Measurements from ENCODE around the gene EXOC4.

DNA sequence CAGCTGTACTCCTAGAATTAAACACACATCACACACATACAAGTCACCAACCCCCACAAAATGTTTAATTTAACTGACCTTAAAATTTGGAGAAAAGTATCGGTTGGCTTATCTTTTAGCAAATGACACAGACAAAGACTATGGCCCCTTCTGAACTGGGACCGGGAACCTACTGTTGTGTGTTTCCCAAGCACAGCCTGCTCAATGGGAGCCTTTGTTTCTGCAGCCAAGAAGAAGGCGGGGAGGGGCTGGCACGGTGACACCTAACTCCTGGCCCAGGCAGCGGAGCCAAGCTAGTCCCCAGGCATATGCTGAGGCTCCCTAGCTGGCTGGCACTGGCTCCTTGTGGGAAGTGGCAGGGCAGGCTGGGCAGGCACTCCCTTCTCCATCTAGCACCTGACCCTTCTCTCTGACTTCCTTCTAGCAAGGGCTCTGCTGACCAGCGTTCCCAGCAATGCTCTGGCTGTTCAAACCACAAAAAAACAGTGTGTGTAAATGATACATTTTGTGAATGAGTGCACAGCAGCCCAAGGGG lies 325.0 kb downstream of the PLXNA4 start:
- RRBS = no CpG with 5 or more reads among the region's 6 CpGs

GRCh38 chr7:132425322-132425701 lies 151.0 kb downstream of the PLXNA4 start:
- RRBS = no CpG with 5 or more reads among the region's 3 CpGs

DNA sequence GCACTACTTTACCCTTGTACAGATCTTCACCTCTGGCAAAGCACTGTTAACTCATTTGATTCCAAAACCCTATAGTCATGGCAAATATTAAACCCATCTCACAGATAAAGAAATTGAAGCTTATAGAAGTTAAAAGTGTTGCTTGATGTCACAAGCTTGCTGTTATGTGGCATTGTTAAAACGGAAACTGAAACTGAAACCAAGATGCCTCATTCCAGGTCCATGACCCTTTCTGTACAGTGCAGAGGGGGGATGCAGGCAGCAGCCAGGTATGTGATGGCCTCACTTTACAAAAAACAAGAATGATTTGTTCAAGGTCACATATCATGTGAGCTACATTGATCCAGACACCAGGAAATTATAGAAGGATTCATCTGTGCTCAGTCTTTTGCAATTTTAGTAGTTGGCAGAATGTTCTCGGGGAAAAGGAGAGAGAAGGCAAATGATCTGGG lies 90.1 kb upstream of the PLXNA4 start:
- RRBS = no CpG with 5 or more reads among the region's 2 CpGs

GRCh38 chr7:132688007-132688450 lies 111.8 kb upstream of the PLXNA4 start:
- RRBS = no CpG with 5 or more reads among the region's 4 CpGs

DNA sequence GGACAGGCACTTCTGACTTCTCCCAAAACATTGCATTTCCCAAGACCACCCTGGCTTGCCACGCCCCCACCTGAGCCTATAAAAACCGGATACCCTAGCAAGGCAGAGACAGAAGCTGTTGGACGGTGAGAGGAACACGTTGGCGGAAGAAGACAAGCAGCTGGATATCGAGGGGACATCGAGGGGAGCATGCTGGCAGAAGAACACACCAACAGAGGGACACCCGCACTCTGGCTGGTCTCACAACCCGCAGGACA lies 157.7 kb upstream of the PLXNA4 start:
- RRBS = no CpG with 5 or more reads among the region's 9 CpGs

- RRBS = no CpG with 5 or more reads among the region's 6 CpGs
Observed at GRCh38 chr7:132940625-132941669, 140.9 kb downstream of the CHCHD3 start.

DNA sequence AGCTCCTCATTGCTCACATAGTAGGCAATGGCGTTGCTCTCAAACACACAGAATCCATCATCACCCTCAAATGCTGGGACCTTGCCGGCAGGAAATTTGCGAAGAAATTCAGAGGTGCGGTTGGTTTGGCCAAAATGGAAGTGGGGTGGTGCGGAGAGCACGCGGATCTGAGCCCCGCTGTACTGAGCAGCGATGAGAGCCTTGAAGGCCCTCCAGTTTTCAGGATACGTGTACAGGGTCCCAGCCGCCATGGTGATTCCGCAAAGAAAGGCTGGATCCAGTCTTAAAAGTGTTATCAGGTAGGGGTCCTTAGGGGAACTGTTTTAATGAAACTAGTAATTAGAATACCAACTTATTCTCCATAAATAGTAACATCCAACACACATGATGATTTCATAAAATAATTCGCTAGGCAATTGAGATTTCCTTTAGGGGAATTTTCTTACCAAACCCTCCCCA lies 46.2 kb downstream of the CHCHD3 start:
- RRBS = no CpG with 5 or more reads among the region's 13 CpGs

DNA sequence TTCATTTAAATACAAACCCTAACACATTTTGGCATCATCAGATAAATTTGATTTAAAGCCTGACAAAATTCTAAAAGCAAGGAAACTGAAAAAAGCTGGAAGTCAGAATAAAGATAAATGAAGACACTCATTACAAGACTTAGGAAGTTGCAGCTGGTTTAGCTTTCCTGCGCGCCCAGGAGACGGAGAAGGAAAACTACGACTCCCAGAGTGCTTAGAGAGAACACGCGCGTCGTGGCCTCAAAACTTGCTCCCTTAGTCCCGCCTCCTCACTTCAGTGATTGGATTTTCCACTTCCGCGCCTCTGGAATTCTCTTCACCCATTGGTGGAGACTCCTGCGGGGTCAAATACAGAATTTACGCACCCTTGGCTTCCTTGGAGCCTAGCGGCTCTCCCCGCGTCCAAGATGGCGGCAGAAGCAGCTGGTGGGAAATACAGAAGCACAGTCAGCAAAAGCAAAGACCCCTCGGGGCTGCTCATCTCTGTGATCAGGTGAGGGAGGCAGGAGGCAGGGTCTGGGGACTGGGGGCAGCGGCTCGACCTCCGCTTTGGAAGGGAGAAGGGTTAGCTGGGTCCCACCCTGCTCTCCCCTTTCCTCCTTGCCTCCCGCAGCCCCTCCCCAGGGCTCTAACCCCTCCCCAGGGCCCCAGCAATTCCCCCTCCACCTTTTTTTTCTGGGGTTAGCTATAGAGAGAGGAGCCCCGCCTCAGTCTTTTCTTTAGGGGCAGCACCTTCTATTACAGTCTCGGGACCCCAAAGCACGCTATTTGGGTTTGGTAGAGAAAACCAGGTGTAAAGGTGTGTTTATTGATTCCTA lies at the start of gene EXOC4:
Gene EXOC4 (plus strand): TSS at position 384 of the 818 bp plus-strand sequence.
- RRBS = no CpG with 5 or more reads among the region's 25 CpGs

DNA sequence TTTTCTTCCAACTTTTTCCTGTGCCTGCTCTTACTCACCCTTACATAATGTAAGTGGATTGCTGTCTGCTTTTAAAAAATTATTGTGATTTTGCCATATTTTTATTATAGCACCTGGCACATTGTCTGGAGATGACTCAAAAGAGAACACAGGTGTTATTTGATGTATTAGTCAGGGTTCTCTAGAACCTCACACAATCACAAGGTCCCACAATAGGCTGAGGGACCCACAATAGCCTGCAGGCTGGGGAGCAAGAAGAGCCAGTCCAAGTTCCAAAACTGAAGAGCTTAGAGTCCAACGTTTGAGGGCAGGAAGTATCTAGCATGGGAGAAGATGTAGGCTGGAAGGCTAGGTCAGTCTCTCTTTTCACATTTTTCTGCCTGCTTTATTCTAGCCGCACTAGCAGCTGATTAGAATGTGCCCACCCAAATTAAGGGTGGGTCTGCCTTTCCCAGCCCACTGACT lies 390.1 kb downstream of the EXOC4 start:
- RRBS = no CpG with 5 or more reads among the region's 2 CpGs

- RRBS = no CpG with 5 or more reads among the region's 5 CpGs
Observed at GRCh38 chr7:133903226-133904044, 223.7 kb upstream of the LRGUK start.

DNA sequence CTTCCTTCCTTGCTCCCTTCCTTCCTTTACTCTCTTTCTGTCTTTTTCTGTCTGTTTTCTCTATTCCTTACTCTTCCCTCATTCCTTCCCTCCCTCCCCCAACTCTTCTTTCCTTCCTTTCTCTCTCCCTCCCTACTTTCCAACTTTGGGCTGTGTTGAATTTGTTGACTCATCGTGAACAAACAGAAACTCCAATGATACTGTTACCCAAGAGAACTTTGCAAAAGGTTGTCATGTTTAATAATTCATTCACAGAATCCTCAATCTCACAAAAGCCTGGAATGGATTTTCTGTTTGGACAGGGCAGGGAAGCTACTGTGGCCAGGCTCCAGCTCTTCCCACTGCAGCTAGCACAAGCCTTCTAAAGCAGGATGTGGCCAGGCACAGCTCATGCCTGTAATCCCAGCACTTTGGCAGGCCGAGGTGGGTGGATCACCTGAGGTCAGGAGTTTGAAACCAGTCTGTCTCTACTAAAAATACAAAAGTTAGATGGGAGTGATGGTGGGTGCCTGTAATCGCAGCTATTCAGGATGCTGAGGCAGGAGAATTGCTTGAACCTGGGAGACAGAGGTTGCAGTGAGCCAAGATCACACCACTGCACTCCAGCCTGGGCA lies 14.1 kb downstream of the AKR1B15 start:
- RRBS = no CpG with 5 or more reads among the region's 3 CpGs

- RRBS = no CpG with 5 or more reads among the region's 7 CpGs
Observed at GRCh38 chr7:134691920-134692506, 45.4 kb downstream of the BPGM start.

DNA sequence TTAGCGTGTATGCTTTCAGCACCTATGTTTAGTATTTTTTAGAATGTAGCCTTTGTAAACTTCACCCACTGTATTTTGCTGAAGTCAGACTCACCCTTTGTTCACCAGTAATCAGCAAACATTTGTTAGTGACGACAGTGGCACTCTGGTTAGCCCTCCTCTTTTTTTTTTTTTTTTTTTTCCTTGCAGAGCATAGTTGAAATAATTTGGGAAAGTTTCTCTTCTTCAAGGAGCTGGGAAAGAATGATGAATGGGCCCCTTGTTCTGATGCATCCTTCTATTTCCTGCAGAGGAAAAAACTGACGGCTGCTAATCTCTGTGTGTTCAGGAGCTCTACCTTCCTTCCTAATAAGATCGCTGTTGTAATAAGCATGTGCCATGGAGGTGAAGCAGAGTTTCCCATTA lies 59.4 kb upstream of the CALD1 start:
- RRBS = no CpG with 5 or more reads among the region's 4 CpGs

- RRBS = no CpG with 5 or more reads among the region's 7 CpGs
Observed at GRCh38 chr7:134729812-134730742, 49.4 kb upstream of the CALD1 start.

- RRBS = no CpG with 5 or more reads among the region's 4 CpGs
Observed at GRCh38 chr7:134781923-134782546, 2.6 kb downstream of the CALD1 start.

DNA sequence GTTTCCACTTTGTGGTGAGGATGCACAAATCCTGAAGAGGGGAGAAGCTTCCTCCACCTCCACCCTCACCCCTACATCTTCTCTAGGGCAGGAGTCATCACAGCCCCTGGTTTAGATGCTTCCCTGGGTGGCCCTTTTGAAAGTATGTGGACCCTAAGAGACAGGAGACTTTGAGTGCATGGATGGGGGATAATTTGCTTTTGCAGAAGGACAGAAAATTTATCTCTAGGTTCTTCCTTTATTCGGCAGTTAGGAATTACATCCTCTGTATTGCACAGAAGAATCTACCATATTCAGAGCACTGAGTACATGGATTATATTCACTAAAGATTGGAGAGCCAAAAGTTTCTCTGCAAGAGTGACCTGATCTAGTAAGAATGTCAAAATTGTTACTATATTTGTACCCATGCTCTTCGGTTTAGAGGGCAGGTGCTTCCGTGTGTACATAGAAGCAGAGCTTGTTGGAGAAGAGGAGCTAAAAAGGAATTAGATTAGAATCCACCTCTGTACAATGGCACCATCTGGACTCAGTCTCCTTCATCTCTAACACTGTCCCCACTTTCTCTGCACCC lies 8.1 kb downstream of the CALD1 start:
- RRBS = no CpG with 5 or more reads among the region's 3 CpGs

GRCh38 chr7:134836501-134837121 lies 57.2 kb downstream of the CALD1 start:
- RRBS = no CpG with 5 or more reads among the region's 6 CpGs

GRCh38 chr7:135147087-135147668 lies 694 bp upstream of the TMEM140 start:
- RRBS = no CpG with 5 or more reads among the region's 4 CpGs

DNA sequence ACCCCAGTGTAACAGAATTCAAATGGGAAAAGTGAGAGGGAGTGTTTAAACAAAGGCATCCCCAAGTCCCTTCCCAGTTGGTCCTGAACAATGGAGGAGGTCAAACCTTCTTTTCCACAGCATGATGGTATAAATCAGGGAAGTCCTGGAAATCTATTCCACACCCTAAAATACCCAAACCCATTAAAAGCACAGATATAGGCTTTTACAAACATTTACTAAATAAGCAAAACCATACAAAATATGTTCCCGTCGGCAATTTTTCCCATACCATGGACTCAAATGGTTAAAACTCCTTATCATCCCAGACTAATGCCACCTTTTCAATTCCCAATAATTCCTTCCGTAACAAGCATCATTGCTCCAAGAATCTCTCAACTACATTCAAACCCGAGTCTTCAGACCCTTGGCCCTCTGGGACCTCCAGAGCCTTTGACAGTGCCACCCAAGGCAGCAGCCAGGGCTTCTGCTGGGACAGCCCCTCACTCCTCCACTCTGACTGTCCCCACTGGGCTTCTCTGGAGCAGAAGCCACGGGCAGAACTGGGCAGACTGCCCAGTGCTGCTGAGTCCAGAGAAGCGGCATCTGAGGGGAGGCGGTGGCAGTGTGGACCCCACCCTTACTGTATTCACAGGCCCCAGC lies 9.0 kb downstream of the CYREN start:
- RRBS = no CpG with 5 or more reads among the region's 7 CpGs

- RRBS = no CpG with 5 or more reads among the region's 22 CpGs
Observed at GRCh38 chr7:135167317-135168591, 2.8 kb downstream of the CYREN start.